ENCODE measurements around the genes DDX39B, ATP6V1G2, LY6G5C, MSH5 and HSPA1B.

GRCh38 chr6:31541457-31542163 is at the start of gene DDX39B:
Gene DDX39B, minus strand, starts transcription at chr6:31542003.
- PRO-cap, 2 experiments = peak in 2 of 2 experiments; most common plus-strand start chr6:31541628 (in 1); most common minus-strand start chr6:31542001 (in 1)
- RAMPAGE, long total RNA, 5 experiments = start-site peak on the minus strand in 4 of 5 experiments, at chr6:31541949-31542085 at its widest, 96 to 724 reads per replicate

GRCh38 chr6:31546490-31547187 is at the start of gene ATP6V1G2:
Gene ATP6V1G2, minus strand, starts transcription at chr6:31546608.
- PRO-cap, 2 experiments = peak in 1 of 2 experiments; most common plus-strand start chr6:31546862 (in 1); most common minus-strand start chr6:31546742 (in 1)
- RAMPAGE, long total RNA, 5 experiments = start-site peak on the plus strand in 3 of 5 experiments, at chr6:31546817-31546952 at its widest, 14 to 26 reads per replicate; start-site peak on the minus strand in 1 of 5 experiments, at chr6:31546569-31546673 at its widest, 21 reads per replicate

DNA sequence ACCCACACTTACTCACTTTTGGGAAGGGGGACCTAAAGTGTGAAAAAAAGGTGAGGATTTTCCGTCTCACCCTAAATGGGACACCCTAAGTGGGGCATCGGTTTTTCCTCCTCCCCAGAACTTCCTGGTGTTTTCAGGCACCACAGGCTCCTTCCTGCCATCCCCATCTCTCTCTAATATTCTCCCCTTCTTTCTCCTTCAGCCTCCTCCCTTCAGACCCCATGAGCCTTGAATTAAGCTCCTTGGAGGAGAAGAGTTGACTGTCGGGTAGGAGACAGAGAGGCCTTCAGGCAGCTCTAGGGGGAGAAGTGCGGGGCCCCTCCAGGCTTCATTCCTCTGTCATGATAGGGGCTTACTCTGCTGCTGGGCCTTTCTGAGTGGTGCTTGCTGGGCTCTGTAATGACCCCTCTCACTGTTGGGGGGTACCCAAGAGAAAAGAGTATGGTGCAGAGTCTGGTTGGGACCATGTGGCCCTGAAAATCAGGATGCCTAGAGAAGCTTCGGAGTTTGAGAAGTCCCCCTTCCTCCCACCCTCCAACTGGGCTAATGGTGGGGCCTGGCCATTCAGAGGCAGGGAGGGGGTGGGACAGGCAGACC is 2.3 kb downstream of the LTB start:
- PRO-cap, 2 experiments = no peak in any of the 2 experiments
- RAMPAGE, long total RNA, 5 experiments = no peak in any of the 5 experiments

DNA sequence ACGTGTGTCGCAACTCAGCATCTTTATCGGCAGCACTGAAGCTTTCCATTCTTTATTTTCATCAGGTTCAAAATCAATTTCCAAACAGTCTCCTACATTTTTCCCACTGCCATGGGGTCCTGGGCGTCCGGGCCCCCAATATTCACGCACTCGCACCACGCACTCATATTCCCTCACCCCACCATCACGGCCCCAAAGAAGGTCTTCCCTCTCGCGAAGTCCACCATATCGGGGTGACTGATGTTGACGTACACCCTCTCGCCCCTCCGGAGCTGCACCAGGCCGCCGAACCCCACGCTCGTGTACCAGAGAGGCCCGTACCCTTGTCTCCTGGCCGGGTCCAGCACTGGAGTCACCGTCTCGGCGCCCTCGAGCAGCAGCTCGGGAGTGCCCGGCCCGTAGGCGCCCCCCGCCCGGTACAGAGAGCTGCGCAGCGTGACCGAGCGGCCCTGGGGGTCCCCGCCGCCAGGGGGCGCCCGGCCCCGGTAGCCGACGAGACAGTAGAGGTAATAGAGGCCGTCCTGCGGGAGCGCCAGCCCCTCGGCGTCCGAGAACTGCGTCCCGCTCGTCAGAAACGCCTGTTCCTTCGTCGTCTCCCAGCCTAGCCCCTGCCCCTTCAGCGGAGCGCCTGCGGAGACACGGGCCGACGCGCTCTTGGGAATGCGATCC is 1.6 kb downstream of the LTB start:
- PRO-cap, 2 experiments = peak in 2 of 2 experiments; most common plus-strand start position 550 of the sequence (in 2); most common minus-strand start position 418 of the sequence (in 1)
- RAMPAGE, long total RNA, 5 experiments = no peak in any of the 5 experiments

GRCh38 chr6:31632108-31633213 is 11.9 kb downstream of the PRRC2A start:
- PRO-cap, 2 experiments = no peak in any of the 2 experiments
- RAMPAGE, long total RNA, 5 experiments = no peak in any of the 5 experiments

DNA sequence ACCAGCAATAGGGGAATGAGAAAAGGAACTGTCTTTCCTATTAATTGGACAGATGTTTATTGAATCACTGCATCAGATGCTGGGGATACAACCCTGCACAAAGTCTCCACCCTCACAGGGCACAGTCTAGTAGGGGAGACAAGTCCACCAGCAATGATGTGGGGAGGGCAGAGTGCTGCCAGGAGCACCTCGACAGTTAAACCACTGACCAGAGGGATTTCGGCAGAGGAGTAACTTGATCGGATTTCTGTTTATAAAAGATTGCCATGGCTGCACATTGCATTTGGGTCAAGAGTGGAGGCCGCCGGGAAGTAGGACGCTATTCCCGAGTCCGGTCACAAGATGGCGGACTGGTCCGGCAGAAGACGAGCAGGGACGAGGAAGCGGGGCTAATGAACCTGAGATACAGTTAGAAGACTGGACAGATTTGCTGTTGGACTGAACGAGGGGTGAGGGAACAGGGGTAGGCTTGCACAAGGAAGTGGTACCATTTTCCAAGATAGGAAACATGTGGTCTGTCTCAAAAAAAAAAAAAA is at the start of gene LY6G5C:
TSS of gene LY6G5C (minus strand) at position 521 of the 536 bp plus-strand sequence.
- PRO-cap, 2 experiments = peak in 2 of 2 experiments; most common plus-strand start position 424 of the sequence (in 2); most common minus-strand start position 206 of the sequence (in 1)
- RAMPAGE, long total RNA, 5 experiments = no peak in any of the 5 experiments

GRCh38 chr6:31711106-31711689 is 4.0 kb upstream of the LY6G6D start:
- PRO-cap, 2 experiments = no peak in any of the 2 experiments
- RAMPAGE, long total RNA, 5 experiments = no peak in any of the 5 experiments

- PRO-cap, 2 experiments = no peak in any of the 2 experiments
- RAMPAGE, long total RNA, 5 experiments = no peak in any of the 5 experiments
Observed at GRCh38 chr6:31713691-31714384, 1.3 kb upstream of the LY6G6D start.

- PRO-cap, 2 experiments = peak in 2 of 2 experiments; most common plus-strand start chr6:31740012 (in 2); most common minus-strand start chr6:31740555 (in 1)
- RAMPAGE, long total RNA, 5 experiments = start-site peak on the plus strand in 3 of 5 experiments, at chr6:31739972-31740020 at its widest, 23 to 169 reads per replicate
Observed at GRCh38 chr6:31739809-31740756, at the start of gene MSH5. Gene MSH5, plus strand, starts transcription at chr6:31740005.

GRCh38 chr6:31758909-31760125 is 3.1 kb upstream of the SAPCD1 start:
- PRO-cap, 2 experiments = no peak in any of the 2 experiments
- RAMPAGE, long total RNA, 5 experiments = no peak in any of the 5 experiments

- PRO-cap, 2 experiments = peak in 1 of 2 experiments; most common plus-strand start chr6:31817959 (in 1)
- RAMPAGE, long total RNA, 5 experiments = no peak in any of the 5 experiments
Observed at GRCh38 chr6:31817904-31818174, 2.5 kb downstream of the HSPA1A start.

- PRO-cap, 2 experiments = peak in 2 of 2 experiments; most common plus-strand start chr6:31827737 (in 2); most common minus-strand start chr6:31827244 (in 1)
- RAMPAGE, long total RNA, 5 experiments = start-site peak on the plus strand in 3 of 5 experiments, at chr6:31827737-31827941 at its widest, 15 to 216 reads per replicate; start-site peak on the minus strand in 1 of 5 experiments, at chr6:31827242-31827264 at its widest, 15 reads per replicate
Observed at GRCh38 chr6:31827106-31828091, at the start of gene HSPA1B. Gene HSPA1B, plus strand, starts transcription at chr6:31827738.

- PRO-cap, 2 experiments = no peak in any of the 2 experiments
- RAMPAGE, long total RNA, 5 experiments = no peak in any of the 5 experiments
Observed at GRCh38 chr6:31880343-31880601, 1.5 kb upstream of the SLC44A4 start.

DNA sequence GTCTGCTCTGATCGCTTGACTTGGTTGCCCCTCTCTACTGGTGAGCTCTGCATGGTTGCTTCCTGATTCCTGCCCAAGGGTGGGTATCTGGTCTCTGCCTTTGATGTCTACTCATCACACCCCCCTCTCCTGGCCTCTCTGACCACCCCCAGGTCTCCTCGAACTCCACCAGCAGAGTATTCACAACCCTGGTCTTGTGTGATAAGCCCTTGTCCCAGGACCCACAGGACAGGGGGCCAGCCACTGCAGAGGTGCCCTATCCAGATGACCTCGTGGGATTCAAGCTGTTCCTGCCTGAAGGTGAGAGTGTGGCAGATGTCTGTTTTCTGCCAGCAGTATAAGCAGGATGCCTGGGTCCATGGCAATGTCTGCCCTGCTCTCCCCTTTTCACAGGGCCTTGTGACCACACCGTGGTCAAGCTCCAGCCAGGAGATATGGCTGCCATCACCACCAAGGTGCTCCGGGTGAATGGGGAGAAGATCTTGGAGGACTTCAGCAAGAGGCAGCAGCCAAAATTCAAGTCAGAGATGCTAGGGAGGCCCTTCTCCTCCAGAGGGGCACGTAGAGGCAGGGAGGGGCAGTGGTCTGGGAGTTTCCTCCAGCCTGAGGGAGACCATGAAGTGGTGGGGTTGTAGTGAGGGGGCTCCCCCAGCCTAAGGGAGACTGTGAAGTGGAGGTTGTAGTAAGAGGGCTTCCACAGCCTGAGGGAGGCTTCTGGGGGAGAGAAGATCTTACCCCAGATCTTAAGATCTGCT is 4.2 kb downstream of the DXO start:
- PRO-cap, 2 experiments = no peak in any of the 2 experiments
- RAMPAGE, long total RNA, 5 experiments = no peak in any of the 5 experiments

DNA sequence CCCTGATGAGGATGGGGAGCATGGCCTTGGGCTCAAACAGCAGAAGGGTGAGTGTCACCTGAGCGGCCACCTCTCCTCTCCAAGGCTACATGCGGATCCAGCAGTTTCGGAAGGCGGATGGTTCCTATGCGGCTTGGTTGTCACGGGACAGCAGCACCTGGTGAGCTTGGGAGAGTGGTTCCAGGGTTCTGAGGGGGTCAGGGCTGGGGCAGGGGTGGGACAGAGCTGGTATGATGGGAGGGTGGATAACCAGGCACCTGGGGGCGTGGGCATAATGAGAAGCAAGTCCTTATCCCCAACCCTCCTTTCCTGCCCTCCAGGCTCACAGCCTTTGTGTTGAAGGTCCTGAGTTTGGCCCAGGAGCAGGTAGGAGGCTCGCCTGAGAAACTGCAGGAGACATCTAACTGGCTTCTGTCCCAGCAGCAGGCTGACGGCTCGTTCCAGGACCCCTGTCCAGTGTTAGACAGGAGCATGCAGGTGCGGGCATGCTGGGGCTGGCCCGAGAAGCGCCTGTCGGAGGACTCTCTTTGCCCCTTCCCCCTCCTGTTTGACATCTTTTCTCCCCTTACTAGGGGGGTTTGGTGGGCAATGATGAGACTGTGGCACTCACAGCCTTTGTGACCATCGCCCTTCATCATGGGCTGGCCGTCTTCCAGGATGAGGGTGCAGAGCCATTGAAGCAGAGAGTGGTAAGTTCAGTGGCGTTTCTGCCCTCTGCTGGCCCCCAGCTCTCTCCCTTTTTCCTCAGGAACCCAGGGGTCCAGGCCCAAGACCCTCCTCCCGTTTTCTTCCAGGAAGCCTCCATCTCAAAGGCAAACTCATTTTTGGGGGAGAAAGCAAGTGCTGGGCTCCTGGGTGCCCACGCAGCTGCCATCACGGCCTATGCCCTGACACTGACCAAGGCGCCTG is 14.0 kb downstream of the C4A start:
- PRO-cap, 2 experiments = no peak in any of the 2 experiments
- RAMPAGE, long total RNA, 5 experiments = no peak in any of the 5 experiments

- PRO-cap, 2 experiments = no peak in any of the 2 experiments
- RAMPAGE, long total RNA, 5 experiments = start-site peak on the plus strand in 2 of 5 experiments, at chr6:32028696-32029291 at its widest, 19 to 31 reads per replicate
Observed at GRCh38 chr6:32028591-32029537, 9.4 kb upstream of the CYP21A2 start.

GRCh38 chr6:32045741-32046302 is 7.6 kb downstream of the CYP21A2 start:
- PRO-cap, 2 experiments = no peak in any of the 2 experiments
- RAMPAGE, long total RNA, 5 experiments = no peak in any of the 5 experiments

GRCh38 chr6:32095407-32096647 is 13.3 kb downstream of the TNXB start:
- PRO-cap, 2 experiments = no peak in any of the 2 experiments
- RAMPAGE, long total RNA, 5 experiments = no peak in any of the 5 experiments

GRCh38 chr6:32096648-32097382 is 12.3 kb downstream of the TNXB start:
- PRO-cap, 2 experiments = no peak in any of the 2 experiments
- RAMPAGE, long total RNA, 5 experiments = no peak in any of the 5 experiments

- PRO-cap, 2 experiments = peak in 1 of 2 experiments; most common plus-strand start chr6:32111970 (in 1); most common minus-strand start chr6:32111741 (in 1)
- RAMPAGE, long total RNA, 5 experiments = no peak in any of the 5 experiments
Observed at GRCh38 chr6:32111086-32112148, 2.3 kb upstream of the TNXB start.

Measured in thyroid gland (tissue), 7 donors.